A172 (cell line): ENCODE measurements around a stretch of chr9.

GRCh38 chr9:137672782-137673828 lies 54.3 kb downstream of the EHMT1 start:
- RAMPAGE, long total RNA: no peak

GRCh38 chr9:137733804-137734603 lies 115.2 kb downstream of the EHMT1 start:
- RAMPAGE, long total RNA: no peak

DNA sequence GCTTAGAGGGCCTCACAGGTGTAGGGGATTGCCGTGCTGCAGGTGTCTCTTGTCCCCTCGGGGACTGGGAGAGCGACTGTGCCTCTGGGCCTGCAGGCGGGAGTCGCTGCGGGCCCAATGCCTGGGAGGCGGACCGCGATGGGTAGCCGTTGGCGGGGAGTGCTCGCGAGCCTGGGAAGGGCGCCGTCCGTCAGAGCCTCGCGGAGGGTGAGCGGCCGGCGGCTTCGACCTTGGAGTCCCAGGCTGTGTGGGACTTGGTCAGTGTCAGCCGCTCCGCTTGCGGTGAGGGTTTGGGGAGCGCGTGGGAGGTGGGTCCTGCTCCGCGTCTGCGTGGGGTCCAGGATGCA lies 89.0 kb upstream of the CACNA1B start:
- RAMPAGE, long total RNA: no peak

DNA sequence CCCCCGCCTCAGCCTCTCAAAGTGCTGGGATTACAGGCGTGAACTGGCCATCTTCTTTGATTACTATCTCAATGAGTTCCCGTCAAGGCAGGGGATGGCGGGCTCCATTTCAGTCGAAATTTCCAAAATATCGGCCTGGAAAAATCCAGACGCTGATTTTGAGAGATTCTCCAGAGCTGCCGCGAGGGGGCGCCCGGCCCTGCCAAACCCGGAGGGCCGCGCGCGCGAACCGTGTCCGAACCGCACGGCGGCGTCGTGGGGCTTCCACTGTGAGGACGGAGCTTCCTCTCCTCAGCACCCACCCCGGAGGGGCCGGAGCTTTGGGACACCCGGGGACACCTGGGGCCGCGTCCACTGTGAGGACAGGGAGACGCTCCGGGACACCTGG lies 269.9 kb downstream of the CACNA1B start:
- RAMPAGE, long total RNA: no peak